ENCODE measurements around a stretch of chr3.

- RRBS: no CpG with 5 or more reads among the region's 8 CpGs
These were observed 71.1 kb downstream of the FNDC3B start for GRCh38 chr3:172110349-172111025.

DNA sequence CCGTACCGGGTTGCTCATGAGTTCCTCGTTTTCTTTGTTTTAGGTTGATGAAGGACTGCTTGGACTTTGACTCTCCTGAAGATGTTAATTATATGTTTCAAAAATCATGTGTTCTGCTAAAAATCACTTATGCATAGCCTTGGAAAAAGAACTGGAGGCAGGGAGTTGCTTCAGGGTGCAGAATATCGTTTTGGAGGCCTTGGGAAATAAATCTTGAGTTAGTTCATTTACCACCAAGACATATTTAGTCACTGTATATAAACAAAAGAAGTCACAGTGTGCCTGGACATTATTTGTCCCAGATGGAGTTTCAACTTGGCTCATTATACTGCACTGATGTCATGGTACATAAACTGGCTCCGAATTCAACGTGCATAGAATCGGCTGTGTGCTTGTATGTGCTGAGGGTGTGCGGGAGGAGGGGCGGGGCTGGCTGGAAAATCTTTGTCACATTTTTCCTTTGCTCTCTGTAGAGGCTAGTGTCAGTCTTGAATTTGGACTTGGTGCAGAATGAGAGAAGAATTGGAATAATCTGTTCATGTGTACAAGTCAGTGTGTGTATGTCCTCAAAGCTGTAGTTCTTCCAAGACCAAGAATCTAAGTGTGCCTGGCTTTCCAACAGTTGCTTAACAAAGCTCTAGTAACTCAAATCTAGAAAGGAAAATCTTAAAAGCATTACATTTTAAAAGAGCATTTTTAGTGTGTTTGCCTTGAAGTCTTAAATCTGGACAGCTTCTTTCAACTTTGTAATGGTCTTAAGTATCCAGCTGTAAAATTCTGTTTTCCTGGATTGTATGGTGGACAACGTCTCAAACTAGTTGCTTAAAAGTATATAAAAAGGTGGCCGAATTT, 86.7 kb downstream of the FNDC3B start:
- RRBS: no CpG with 5 or more reads among the region's 11 CpGs

- RRBS: 29% methylated on average over 4 of the region's 8 CpGs
These were observed 90.4 kb downstream of the FNDC3B start for GRCh38 chr3:172129643-172130329.

DNA sequence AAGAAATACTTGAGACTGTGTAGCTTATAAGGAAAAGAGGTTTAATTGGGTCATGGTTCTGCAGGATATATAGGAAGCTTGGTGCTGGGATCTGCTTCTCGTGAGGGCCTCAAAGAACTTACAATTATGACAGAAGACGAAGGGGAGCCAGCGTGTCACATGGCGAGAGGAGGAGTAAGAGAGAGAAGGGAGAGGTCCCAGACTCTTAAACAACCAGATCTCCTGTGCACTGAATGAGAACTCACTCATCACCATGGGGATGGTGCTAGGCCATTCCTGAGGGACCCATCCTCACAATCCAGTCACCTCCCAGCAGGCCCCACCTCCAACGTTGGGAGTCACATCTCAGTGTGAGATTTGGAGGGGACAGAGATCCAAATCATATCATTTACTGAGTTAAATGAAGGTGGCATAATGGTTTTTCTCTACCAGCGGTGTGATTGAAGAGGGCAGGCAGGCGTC, 104.7 kb downstream of the FNDC3B start:
- RRBS: no CpG with 5 or more reads among the region's 7 CpGs

DNA sequence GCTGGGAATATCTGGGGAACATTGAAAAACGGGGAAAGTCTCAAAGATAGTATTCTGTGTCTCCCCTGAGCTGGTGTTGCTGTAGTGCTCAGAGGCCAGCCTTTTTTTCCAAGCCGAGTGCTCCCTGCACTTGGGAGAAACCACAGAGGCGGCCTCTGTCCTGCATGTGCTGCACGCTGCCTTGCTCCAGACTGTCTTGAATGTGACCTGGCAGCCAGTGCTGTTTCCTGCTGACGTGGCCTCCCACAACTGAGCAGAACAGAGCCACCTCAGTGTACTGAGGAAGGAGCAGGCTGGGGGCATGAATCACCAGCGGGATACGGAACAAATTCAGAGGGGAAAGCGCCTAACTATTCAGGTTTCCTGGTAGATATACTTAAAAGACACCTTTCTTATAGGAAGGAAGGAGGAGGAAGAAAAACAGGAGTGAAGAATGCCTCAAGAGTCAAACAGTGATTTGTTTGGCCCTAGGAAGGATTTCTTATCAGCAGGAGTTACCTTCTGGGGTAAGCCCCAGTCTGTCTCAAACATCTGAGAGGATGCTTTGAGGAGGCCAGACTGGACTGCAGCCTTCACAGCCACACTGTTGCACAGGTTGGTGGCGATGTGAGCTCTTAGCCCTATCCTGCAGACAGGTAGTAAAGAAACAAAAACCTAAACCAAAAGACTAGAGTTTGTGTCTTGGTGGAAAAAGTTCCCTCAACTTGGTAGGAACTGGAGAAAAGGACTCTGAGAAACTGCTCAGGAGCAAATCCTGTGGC, 114.0 kb downstream of the FNDC3B start:
- RRBS: no CpG with 5 or more reads among the region's 9 CpGs

- RRBS: no CpG with 5 or more reads among the region's 2 CpGs
These were observed 101.1 kb downstream of the GHSR start for GRCh38 chr3:172347035-172347629.

DNA sequence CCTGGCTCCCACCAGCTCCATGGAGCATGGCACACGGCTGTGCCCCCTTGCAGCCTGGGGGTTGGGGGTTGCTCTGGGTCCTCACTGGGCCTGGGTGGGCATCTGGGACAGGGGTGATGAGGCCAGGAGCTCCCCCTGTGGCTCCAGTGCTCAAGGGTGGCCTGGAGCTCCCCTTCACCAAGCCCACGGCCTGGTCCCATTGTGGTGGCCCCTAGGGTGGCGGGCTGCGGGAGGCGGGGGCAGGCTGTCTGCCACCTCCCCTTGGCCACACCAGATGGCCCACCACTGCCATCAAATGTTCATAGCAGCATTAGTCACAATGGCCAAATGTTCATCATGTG, 36.7 kb downstream of the GHSR start:
- RRBS: no CpG with 5 or more reads among the region's 5 CpGs

DNA sequence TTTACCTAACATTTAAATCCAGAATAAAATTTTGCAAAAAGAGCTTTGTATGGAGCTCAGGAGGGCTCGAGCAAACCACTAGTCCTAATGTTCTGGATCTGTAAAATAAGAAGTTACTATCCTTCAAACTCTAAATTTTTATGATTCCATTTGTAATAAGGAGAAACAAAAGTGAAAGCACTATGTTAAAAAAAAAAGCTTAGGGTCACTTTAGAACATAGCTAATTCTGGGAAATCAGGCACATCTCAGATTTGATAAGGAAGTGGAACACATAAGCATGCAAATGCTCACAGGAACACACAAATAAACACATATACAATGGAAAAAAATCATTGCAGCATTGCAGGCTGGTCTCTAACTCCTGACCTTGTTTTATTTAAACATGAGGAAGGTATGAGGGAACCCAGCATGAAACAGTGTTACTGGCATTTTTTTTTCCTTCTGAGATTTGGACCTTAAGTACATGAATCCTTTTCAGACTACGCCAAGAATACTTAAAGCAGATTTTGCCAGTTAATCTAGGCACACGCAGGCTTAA, 63.2 kb upstream of the TNFSF10 start:
- RRBS: no CpG with 5 or more reads among the region's 3 CpGs

GRCh38 chr3:172698735-172698996, 12.2 kb downstream of the NCEH1 start:
- RRBS: no CpG with 5 or more reads among the region's 6 CpGs

DNA sequence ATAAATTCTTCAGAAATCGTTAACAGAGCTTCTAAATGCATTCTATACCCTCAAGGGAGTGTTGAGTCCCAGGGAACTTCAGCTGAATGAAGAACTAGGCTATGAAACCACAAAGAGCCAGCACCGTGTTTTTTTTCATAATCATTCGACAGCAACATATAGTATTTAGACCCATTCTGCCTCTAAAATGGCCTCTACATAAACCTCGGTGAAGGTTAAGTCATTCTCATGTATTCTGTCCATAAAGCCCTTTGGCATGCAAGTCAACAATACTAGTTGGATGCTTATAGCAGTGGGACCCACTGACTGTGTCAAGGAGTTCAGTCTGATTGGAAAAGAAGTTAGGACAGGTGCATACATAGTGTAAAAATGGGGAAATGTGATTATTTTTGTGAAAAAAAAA, 225.4 kb downstream of the NLGN1 start:
- RRBS: no CpG with 5 or more reads among the region's 4 CpGs

DNA sequence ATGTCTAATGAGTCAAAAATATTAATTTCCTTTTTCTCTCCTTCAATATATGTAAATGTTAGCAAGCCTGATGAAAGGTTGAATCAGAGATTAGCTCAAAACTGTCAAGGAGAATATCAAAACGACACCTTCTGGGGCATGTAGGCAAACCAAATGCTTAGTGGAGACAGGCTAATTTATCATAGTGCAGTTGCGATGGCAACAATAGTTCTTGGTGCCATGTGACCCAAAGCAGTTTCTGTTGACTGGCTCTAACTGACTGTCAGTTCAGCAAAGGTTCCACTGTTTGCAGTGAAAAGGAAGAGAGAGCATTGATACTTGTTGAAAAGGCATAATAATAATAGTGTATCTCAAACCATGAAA, 513.9 kb downstream of the NLGN1 start:
- RRBS: no CpG with 5 or more reads among the region's 2 CpGs

DNA sequence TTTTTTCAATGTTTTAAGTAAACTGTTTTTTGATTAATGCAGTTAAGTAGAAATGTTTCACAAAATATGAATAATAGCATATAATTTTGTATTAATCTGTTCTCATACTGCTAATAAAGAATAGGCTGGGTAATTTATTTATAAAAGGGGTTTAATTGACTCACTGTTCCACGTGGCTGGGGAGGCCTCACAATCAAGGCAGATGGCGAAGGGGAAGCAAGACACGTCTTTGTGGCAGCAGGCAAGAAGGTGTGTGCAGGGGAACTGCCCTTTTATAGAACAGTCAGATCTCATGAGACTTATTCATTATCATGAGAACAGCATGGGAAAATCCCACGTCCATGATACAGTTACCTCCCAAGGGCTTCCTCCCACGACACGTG, 414.8 kb downstream of the NAALADL2 start:
- RRBS: no CpG with 5 or more reads among the region's 6 CpGs

DNA sequence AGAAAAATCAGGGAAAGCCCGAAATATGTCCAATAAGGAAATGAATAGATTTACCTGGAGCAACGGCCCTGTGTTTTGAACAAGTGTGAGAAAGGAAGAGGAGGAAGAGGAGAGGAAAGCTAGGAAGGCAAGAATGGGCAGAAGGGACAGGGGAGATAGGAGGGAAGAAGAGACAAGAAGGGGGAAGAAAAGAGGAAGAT, 708.2 kb downstream of the TBL1XR1 start:
- RRBS: no CpG with 5 or more reads among the region's 2 CpGs

- RRBS: no CpG with 5 or more reads among the region's 4 CpGs
These were observed 276.5 kb downstream of the TBL1XR1 start for GRCh38 chr3:176920840-176921180.

GRCh38 chr3:176927168-176927736, 270.0 kb downstream of the TBL1XR1 start:
- RRBS: no CpG with 5 or more reads among the region's 7 CpGs

DNA sequence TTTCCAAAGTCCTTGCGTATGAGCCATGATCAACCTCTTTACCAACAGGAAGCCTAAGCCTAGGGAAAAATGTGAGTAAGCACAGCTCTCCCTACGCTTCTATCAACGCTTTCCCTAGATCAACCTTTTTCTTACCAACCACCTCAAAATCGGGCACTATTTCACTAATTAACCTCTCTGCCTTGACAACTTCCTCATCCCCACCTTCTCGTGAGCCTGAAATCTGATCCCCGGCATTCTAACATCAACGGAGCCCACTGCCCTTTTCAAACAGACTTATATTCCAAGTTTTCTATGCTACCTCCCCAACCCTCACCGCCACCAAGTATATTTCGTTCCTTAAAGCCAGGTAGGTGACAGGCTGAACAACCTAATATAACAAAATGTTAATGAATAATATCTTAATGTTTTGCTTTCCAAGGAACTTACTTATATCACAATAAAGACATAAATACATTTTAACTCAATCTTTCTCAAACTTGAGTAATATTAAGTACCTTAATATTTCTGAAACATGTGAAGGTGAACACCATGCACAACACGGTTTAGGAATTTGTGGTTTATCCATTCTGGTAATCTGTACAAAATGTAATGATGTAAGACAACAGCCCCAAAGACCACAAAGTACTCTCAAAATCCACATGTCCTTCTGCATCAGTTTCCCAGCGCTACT, 122.8 kb downstream of the TBL1XR1 start:
- RRBS: no CpG with 5 or more reads among the region's 11 CpGs

DNA sequence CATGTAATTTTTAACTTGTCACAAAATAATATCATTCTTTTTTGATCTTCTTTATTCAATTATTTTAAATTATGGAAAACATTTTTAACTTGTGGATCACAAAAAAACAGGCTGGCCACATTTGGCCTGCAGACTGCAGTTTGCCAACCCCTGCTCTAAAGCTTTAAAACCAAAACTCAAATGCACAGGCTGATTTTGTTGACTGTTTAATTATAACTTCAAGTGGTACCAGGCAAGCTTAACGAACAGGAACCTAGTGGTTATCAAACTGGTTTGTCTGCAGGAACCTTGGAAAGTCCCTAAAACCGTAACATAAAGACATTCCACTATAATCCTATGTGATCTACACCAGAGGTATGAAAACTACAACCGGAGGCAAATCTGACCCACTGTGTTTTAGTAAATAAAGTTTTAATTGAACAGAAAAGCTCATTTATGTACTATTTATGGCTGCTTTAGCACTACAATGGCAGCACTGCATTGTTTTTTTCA, 52.4 kb downstream of the TBL1XR1 start:
- RRBS: no CpG with 5 or more reads among the region's 3 CpGs

DNA sequence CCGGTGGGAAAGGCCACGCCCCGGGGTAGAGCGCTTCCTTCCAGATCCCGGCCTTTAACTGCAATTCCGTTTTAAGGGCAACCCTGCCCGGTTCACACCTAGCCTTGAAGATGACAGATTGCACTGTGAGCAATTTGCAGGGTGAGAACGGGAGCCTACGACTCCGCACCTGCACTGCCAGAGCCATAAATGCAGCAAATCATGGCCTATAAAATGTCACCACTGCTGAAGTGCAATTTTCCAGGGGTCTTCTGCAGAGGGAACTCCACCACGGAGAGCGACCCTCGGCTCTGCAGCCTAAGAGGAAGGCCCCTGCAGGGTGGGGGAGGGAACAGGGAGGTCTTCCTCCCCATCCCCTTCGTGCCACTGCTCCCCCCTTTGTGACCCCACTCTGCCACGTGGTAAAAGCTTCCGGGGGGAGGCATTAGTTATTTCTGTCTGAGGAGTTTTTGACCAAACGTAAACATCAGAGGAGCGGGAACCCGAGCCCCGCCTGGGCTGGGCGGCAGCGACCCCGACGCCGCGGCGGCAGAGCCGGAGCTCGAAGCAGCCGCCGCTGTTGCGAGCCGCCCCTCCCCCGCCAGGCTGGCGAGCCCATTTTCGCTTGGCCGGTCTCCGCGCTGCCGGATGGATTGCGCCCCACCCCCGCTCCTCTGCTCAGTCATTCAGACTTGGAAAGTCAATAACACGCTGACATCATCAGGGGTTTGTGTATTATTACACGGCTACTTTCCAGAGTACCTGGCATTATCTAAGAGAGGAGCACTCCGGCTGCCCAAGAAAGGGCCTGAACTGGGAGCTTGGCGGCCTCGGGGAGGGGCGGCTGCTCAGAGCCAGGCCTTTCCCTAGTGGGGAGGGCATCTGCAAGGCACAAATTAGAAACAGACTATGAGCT, 162.4 kb upstream of the TBL1XR1 start:
- RRBS: 1% methylated on average over 12 of the region's 48 CpGs

GRCh38 chr3:177465085-177465784, 268.0 kb upstream of the TBL1XR1 start:
- RRBS: no CpG with 5 or more reads among the region's 6 CpGs